RPMI7951 (cell line): ENCODE measurements around the gene FAM43A.

DNA sequence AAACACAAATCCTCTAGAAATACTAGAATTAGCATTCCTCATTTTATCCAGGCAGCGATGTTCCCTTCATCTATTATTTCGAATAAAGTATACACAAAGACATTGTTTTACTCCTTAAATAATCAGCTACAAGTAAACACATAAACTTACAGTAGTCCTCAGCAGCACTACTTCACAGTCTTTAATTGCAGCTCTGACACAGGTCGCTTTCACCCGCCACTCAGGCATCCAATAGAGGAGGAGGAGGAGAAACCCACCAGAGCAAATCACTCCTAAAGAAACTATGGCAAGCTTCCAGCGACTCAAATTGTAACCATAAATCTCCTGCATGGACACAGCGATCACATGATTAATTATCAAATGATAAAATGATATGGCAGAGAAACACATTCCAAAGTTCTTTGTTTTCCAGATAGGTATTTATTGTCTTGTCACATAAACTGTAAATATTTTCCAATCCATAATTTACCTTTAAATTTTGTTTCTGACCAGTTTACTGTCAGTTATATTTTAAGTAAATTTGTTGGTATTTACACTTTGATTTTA is 26.2 kb downstream of the ATP13A3 start:
- RAMPAGE, long total RNA, result no peak

DNA sequence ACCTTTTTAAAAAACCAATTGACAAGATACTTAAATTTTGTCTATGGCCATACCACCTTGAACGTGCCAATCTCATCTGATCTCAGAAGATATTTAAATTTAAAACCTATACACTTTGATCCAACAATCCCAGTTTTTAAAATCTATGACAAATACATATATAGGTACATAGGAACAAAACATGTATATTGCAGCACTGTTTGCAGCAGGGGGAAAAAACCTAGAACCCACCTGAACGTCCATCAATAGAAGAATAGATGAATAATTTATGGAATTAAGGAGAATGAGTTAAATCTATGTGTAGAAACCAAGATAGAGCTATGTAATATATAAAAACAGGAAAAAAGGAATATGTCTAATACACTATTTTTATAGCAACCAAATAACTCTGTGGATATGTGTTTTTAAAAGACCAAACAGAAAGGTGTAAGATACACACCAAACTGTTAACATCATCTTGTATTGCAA is 13.2 kb downstream of the ATP13A3 start:
- RAMPAGE, long total RNA, result no peak

DNA sequence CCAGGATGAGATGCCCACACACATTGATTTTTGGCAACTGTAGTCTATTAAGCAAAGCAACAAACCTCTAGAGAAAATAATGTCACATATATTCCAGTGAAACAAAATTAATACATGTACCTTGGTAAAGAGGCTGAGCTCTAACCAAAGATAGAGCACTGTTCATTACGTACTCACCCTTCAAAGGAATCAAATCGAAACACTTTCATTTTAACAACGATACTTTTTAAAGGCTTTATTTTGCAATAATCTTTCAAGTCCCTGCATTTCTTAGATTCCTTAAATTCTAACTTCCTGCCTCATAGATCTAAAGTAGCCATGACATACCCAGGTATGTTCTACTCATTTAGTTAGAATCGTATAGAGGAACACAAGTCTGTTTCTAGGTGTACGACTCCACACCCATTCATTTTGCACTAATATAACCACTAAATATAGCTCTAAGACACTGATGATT is 1.5 kb downstream of the ATP13A3 start:
- RAMPAGE, long total RNA, result no peak

DNA sequence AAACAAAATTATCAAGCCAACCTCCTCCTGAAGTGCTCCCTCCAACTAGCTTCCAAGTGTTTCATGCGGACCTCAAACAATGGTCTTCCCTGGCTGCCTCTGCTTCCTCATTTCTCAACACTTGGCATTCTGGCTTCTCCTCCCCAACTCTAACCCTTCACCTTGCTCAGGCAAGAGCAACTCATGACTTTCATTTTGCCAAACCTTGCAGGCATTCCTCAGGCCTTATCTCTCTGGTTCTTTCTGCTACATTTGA is 1.5 kb upstream of the ATP13A3 start:
- RAMPAGE, long total RNA, result no peak

GRCh38 chr3:194587737-194588348 is 45.4 kb downstream of the TMEM44 start:
- RAMPAGE, long total RNA, result no peak

GRCh38 chr3:194648774-194649167 is 15.6 kb upstream of the TMEM44 start:
- RAMPAGE, long total RNA, result no peak

GRCh38 chr3:194685603-194686522 is at the start of gene FAM43A:
Gene FAM43A, plus strand, starts transcription at chr3:194685883.
- RAMPAGE, long total RNA, result no peak

DNA sequence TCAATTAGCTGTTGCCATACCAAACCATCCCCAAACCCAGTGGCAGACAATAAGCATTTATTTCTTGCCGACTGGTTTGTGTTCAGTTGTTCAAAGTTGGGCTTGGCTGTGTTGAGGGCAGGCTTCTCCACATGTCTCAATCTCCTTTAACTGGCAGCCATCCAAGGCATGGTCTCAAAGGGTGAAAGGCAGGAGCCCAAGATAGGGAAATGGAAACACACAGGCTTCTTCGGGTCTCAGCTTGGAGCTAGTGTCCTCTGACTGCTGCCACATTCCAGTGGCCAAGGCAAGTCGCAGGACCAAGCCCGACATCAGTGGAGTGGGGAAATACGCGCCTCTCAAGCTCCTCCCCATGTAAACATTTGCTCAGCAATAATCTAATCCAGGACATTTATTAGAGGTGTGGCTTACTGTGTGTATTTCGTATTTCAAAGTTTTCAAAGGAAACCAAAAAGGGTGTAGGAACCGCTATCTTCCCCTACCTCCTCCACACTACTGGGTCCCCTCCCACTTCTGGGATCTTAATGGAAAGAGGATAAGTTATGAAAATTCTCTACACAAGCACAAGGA is 181.6 kb downstream of the FAM43A start:
- RAMPAGE, long total RNA, result no peak

DNA sequence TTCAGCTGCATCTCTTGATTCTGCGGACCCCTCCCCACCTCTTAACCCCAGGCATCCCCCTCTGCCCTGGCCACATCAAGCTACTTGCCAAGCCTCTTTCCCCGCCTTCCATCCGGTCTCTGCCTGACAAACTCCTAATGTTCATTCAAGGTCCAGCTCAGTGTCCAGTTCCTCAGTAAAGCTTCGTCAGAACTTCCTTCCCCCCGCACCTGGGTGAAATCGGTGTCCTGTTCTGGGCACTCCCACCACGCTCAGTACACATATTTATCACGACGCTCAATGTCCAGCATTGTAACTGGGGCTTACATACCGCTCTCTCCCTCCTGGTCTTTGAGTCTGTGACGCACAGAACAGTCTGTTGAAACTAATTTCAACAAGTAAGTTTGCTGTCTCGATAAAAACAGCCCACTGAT is 192.1 kb downstream of the FAM43A start:
- RAMPAGE, long total RNA, result no peak

GRCh38 chr3:195070335-195070750 is 200.6 kb downstream of the XXYLT1 start:
- RAMPAGE, long total RNA, result no peak

DNA sequence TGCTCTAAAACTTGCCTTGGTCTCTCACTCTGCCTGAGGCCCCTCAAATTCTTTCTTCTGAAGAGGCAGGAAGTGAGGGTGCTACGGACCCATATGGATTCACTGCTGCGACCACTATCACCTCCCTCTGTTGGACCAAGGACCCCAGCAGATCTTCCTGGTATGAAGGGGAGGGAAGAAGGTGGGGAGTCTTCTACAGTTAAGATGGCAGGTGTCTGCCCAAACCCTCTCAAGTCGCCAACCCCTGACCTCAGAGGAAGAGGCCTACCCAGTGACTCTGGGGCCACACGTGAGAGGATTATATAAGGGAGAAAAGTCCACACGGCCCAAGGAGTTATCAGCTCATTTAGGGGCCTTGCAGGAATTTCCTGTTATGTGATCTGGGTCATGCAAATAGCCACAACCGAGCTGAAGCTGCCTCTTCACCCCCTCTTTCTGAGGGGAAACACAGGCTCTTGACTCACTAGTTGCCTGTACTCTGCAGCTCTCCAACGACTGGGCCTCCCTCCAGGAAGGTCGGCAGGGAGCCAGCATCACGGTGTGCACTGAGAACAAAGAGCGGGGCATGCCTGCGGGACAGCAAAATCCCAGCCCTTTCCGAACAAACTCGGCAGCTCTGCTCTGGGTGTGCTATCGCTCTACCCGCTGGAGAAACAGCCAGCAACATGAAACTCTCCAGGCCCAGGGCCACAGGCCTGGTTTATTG is 116.0 kb downstream of the XXYLT1 start:
- RAMPAGE, long total RNA, result no peak

- RAMPAGE, long total RNA, result no peak
These were observed 17.9 kb downstream of the XXYLT1 start for GRCh38 chr3:195252936-195253633.

DNA sequence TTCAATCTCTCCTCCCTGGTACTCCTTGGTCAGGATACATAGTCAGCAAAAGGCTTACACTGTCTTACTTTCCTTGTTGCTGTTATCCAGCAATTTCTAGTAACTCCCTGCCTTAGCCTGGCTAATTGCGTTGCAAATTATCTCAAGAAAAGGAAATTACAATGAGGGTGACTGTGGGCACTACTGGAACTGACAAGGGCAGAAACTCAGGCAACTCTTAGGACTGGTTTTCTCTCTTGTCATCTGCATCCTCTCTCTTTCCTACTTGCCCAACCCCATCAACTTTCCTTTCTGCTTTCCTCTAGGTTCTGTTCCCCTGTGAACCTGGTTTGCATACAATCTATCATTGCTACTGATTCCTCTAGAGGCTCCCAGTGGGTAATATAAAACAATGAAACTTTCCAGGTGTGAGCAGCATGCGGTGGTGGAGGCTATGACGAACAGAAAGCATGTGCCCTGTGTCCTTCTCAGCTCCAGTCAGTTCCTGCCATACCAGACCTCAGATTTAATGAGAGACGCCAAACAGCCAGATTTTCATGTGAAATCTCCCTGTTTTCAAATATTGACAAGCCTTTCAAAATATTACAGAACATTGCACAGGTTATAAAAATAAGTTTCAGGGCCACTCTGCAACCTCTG is 3.4 kb upstream of the ACAP2 start:
- RAMPAGE, long total RNA, result no peak

- RAMPAGE, long total RNA, result no peak
These were observed 4.5 kb downstream of the APOD start for GRCh38 chr3:195579205-195579678.

- RAMPAGE, long total RNA, result no peak
These were observed 30.9 kb upstream of the APOD start for GRCh38 chr3:195614742-195615017.

GRCh38 chr3:195698526-195699612 is 21.9 kb upstream of the MUC20 start:
- RAMPAGE, long total RNA, result no peak

- RAMPAGE, long total RNA, result no peak
These were observed 1.6 kb downstream of the MUC20 start for GRCh38 chr3:195722053-195723049.

DNA sequence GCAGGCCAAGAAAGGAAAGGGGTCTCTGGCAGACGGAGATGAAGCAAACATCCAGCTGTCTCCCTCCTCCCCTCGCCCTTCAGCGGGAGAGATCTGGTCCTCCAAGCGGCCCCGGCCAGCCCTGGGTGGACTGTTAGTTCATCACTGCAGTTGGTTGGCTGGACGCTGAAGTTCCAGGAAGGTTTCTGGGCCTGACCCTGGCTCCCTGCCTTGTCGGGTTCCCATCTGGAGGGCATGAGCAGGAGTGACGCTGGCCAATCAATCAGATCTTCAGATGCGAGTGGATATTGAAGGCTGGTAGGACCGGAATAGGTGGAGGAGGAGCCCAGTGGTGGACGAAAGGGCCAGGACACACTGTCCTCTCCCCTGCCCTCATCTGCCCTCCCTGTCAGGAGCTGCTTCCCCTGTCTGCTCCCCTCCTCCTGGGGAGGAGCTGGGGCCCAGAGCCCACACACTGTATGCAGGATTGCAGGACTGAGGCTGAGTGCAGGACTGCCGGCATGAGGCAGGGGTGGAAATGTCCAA is 27.9 kb upstream of the MUC4 start:
- RAMPAGE, long total RNA, result no peak

- RAMPAGE, long total RNA, result no peak
These were observed 10.0 kb downstream of the TNK2 start for GRCh38 chr3:195898355-195898810.

DNA sequence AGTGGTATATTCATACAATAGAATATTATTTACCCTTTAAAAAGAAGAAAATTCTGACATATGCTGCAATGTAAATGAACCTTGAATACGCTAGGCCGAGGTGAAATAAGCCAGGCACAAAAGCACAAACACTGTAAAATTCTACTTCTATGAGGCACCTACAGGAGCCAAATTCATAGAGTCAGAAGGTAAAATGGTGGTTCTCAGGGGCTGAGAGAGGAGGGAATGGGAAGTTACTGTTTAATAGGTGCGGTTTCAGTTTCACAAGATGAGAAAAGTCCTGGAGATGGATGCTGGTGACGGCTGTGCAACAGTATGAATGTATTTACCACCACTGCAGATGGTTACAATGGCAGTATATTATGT is 4.1 kb downstream of the TNK2 start:
- RAMPAGE, long total RNA, result no peak